Endothelial cell (in vitro differentiated cells): Measurements from ENCODE around the genes CLN3, NUPR1 and TUFM.

DNA sequence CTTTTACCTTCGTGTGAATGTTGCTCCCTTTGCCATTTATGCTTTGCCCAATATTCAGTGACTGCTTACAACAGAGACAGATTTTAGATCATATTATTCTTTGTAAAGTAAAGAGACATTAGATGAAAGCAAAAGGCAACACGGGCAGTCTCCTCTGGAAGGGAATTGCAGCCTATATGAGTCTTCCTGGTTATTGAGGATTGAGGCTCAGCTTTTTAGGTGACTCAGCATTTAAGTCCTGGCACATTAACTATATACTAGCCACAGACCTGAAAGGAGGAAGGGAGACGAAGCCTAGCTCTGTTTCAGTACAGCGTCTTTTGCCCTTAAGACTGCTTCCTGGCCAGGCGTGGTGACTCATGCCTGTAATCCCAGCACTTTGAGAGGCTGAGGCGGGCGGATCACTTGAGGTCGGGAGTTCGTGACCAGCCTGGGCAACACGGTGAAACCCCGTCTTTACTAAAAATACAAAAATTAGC lies 33.3 kb upstream of the ARHGAP17 start:
- PRO-cap: bidirectional peak, plus-strand start at position 368 of the sequence, minus-strand start at position 195 of the sequence

DNA sequence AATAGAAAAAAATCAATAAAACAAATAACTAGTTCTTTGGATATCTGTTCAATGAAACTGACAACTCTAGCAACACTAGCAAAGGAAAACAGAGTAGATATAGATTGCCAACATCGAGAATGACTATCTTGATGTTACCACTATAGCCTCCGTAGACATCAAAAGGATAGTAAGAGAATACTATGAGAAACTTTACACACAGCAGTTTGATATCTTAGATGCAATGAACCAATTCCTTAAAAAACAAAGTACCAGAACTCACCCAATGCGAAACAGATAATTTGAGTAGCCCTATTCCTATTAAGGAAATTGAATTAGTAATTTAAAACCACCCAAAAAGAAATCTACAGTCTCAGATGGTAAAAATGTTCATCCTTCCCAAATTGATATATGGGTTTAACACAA lies 564.8 kb downstream of the HS3ST4 start:
- PRO-cap: no peak

- PRO-cap: no peak
Observed at GRCh38 chr16:27238026-27238669, 30.4 kb downstream of the NSMCE1 start.

- PRO-cap: no peak
Observed at GRCh38 chr16:27285800-27286798, 17.5 kb upstream of the NSMCE1 start.

- PRO-cap: no peak
Observed at GRCh38 chr16:27314930-27315948, 1.5 kb downstream of the IL4R start.

DNA sequence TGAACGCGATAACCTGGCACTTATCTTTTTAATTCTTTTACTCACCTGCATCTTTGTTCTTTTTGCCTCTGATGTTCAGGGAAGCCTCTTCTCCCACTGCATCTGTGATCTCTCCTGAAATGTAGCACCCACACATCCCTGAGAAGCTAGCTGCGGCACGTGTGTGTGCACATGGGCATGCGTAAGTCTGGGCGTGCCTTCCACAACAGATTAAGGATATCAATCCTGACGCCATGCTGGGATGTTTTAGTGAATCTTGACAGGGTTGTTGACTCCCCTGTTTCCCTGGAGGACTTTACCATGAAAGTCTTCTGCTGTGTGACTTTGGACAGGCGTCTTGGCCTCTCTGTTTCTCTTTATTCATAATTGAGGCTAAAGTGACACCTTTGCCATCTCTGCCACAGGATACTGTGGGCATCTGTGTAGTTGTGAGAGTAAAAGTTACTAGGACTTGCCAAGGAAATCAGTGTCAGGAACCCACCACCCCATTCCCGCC lies 20.5 kb downstream of the IL4R start:
- PRO-cap: no peak

DNA sequence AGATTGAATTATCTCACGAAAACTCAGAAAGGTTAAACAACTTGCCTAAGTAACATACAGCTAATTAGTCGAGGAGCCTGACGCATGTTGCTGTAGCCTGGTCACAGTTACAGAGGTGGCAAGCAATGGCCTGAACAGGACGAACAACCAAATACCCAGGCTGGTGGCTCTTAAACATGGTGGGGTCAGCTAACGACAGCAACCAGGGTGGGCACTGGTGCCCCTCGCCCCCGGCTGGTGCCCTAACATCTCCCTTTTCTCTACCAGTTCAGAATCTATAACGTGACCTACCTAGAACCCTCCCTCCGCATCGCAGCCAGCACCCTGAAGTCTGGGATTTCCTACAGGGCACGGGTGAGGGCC lies 38.5 kb downstream of the IL4R start:
- PRO-cap: no peak

- PRO-cap: unidirectional peak, minus-strand start at chr16:27375183
Observed at GRCh38 chr16:27374756-27375521, 27.0 kb upstream of the IL21R start.

DNA sequence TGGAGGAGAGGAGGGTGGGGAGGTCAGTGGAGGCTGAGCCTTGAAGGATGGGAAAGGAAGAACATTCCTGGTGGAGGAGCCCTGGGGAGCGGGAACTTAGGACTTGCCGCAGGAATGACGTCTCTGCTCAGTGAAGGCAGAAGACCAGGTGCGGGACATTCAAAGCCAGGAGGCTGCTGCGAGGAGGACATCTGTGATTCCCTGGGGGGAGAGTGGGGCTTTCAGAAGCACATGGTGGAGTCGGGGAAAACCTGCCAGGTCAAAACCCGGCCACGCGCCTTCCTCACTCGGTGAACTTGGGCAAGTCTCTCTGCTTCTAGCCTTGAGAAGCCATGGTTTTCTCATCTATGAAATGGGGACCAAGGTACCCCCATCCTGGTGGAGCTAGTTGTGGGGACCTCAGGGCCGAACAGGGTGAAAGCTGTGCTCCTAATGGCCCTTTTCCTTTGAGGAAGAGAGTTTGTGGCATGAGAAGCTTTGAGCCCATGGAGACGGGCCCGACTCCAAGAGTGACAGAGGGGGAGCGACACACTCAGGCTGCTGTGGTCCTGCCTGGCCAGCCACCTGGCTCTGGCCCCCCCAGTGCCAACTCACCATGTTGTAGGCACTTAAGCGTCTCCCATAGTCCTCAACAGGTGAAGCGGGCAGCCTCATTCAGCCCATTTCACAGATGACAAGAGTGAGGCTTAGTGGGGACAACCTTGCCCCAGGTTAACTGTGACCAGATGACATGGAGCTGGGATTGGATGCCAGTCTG lies 1.5 kb downstream of the IL21R start:
- PRO-cap: no peak

DNA sequence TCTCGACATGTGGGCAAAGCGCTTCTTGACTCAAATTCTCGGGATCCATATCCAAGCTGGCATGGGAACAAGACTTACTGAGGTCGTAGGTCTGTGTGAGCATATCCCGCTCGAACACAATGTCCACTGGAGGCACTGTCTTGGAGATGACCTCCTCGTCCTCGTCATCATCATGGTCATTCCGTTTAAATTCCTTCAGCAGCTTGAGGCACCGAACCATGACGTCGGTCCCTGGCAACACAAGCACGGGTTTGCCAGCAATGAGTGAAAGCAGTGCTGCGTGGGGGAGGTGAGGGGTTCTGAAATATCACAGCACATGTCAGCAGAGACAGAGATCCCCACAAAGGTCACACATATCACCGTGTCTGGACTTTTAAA lies 38.1 kb downstream of the GTF3C1 start:
- PRO-cap: no peak

GRCh38 chr16:28107272-28107895 lies 43.9 kb upstream of the GSG1L start:
- PRO-cap: no peak

- PRO-cap: no peak
Observed at GRCh38 chr16:28111599-28112565, 48.4 kb upstream of the GSG1L start.

DNA sequence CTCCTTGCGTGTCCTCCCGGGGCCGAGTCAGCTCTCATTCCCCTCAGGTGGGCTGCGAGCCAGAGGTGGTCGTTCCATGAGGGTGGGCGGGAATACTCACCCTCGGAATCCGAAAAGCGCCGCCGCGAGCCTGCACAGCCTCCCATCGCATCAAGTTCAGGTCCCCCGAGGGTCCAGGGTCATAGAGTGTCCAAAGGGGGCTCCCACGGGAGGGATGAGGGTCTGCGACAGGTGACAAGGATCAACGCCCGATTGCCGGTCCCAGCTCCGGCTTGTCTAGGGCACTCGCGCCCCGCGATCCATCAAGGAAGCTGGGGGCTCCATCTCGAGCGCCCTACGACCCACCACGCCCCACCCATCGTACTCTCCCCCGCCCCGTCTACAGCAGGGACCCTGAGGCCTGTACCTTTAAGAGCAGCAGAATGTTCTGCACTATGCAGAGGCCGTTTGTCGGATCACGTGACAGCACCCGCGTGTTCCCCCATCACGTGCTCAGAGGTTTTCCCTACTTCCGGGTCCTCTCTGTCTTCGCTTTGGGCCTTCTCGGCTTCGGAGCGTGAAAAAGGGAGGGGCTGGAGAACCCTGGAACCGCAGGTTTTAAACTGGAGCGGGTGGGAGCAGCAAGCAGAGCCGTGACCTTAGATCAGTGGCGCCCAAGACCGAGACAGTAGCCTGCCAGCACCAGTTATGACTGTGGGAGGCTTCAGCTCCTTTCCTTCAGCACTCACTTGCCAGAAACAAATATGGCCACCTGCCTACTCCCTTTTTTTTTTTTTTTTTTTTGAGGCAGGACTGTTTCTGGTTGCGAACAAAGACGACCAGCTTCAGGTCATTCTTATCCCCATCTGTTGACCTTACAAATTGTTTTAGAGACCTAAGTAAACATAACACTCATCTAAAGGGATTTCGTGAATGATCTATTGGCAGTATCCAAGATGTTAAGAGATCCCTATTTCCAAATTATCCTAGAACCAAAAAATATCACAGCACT lies at the start of gene CLN3:
Gene CLN3, minus strand, starts transcription at position 461 of the 991 bp plus-strand sequence.
- PRO-cap: bidirectional peak, plus-strand start at position 508 of the sequence, minus-strand start at position 429 of the sequence; bidirectional peak, plus-strand start at position 795 of the sequence, minus-strand start at position 689 of the sequence

DNA sequence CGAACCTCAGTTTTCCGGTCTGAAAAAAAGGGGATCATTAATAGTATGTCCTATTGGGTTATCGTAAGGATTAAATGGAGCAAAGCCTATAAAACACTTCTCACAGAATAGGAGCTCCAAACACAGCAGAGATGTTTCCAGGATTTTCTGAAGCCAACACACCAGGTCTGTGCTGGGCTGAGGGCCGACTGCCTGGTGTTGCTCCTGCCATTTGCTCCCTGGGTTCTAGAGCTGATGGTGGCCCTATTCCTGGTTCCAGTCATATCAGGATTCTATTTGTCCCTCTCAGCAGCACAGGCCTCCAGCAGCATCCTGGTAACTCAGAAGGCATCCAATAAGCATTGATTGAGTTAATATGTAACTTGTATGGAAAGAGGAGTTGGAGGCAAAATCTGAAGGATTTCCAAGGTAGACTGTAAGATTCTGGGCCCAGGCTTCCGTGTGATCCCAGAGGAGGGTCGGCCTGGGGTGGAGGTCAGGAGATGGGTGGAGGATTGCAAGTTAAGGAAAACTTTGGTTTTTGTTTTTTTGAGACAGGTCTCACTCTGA lies 5.8 kb downstream of the NUPR1 start:
- PRO-cap: no peak

- PRO-cap: no peak
Observed at GRCh38 chr16:28538508-28539598, at the start of gene NUPR1. NUPR1 (minus strand) TSS chr16:28538974.

- PRO-cap: no peak
Observed at GRCh38 chr16:28572625-28572973, 18.9 kb downstream of the SGF29 start.

DNA sequence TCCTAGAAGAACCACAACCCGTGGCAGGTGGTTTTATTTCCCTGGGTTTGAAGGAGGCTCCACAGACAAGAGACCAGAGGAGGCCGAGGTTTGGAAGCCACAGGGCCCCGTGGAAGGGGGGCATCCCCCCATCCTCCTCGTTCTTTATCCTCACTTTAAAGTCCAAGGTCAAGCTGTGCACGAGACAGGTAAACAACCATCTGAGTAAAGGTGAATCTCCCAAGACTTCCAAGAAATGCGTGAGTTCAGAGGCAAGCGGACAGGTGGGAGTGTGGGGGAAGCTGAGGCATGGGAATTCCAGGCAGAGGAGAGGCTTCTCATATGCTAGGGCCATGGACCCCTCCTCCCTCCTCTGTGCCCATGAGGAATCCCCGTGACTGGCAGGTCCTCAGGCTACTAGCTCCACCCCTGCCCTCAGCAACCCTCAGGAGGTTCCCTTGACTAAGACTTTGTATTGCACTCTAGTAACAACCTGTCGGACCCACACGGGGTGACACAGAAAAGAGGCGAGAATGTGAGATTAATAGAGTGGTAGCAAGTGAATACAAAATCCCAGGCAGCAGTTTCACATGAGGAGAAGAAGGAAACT lies 947 bp upstream of the SULT1A1 start:
- PRO-cap: no peak

- PRO-cap: no peak
Observed at GRCh38 chr16:28622603-28623097, 12.8 kb upstream of the SULT1A1 start.

DNA sequence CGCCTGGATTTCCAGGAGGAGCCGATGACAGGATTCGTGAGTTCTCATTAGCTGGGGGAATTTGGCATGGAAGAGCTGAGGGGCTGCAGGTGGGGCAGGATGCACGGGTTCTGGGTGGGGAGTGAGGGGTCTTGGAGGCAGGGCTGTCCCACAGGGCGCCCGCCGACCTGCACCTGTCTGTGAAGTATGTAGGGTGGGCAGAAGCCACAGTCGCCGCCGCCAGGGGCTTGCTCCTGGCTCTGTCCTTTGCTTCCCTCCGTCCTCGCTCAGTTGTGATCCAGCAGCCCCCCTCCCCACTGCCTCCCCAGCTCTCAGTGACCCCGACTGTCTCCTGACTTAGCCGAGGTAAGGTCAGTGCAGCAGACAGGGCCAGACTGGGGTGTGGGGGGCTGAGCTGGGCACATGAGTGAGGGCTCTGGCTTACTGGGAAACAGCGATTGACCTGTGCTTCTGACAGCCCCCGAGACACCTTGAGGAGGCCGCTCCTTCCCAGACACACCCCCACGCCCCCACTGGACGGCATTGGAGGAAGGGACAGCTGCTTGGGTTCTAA lies 9.9 kb downstream of the TUFM start:
- PRO-cap: no peak

GRCh38 chr16:28845771-28847002 lies at the start of gene TUFM:
TUFM (minus strand) TSS chr16:28846348.
- PRO-cap: unidirectional peak, plus-strand start at chr16:28845906; bidirectional peak, plus-strand start at chr16:28846070, minus-strand start at chr16:28846119; bidirectional peak, plus-strand start at chr16:28846643, minus-strand start at chr16:28846323